ENCODE measurements around a stretch of chr11.

- CAGE, long polyA plus RNA, result no peak
- RRBS, result no CpG with 5 or more reads among the region's 2 CpGs
These were observed 2274.2 kb upstream of the RAG2 start for GRCh38 chr11:38872296-38872611.

DNA sequence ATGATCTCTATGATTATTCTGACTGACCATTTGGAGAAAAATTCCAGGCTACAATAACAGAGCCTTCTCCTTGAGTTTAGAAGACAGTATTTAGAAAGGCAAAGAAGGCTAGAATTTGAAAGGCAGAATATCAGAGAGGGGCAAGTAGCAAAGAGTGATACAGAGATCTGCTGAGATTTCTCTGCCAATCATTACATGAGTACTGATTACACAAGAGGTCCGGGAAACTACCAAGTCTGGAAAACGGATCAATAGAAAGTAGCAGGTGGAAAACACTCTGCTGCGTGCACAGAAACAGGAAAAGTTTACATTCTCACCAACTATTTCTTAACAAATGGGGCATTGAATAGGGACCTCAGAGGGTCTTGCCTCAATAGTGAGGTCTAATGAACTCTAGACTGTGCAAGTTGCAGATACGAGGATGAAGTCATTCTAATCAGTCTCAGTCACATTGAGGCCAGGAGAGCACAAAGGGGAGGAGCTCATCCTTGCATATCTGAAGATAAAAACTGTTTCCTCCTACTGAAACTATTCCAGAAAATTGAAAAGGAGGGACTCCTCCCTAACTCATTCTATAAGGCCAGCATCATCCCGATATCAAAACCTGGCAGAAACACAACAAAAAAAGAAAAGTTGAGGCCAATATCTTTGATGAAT lies 1099.2 kb downstream of the LRRC4C start:
- CAGE, long polyA plus RNA, result no peak
- RRBS, result no CpG with 5 or more reads among the region's 5 CpGs

DNA sequence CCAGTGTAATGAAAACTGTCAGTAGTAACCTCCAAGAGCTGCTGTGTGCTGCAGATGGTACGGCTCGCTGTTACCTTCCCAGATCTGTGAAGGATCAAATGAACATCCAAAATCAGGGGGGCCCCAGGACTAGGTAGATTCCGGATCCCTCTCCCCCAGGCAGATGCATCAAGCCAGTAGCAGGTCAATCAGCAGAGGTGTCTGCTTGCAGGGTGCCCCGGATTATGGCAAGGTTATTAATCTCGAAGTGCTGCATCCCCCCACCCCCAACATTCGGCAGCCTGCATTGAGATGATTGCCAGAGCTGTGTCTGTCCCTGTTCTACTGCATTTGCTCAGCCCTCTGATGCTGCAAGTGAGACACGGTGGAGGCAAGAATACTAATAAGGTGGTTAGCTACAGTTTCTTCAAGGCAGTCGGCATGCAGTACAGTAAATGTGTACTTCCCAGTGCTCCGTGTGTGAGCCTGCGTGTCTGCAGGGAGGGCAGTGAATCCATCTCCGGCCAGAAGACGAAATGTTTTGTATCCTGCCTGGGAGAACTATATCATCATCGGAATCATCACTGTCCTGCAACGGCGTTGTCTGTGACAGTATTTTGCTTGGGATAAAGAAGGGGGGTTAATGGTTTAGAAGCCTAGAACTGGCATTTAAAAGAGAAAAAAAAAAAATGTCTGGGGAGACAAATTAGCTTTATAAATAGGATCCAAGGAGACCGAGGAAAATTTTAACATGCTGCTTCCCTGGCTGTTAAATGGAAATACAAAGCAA lies 619 bp upstream of the LRRC4C start:
- CAGE, long polyA plus RNA, result no peak
- RRBS, result 4% methylated on average over 2 of the region's 16 CpGs

- CAGE, long polyA plus RNA, result no peak
- RRBS, result no CpG with 5 or more reads among the region's 6 CpGs
These were observed 612 bp downstream of the HSD17B12 start for GRCh38 chr11:43681231-43681468.

- CAGE, long polyA plus RNA, result no peak
- RRBS, result no CpG with 5 or more reads among the region's 5 CpGs
These were observed 67.0 kb downstream of the HSD17B12 start for GRCh38 chr11:43747486-43747930.

- CAGE, long polyA plus RNA, result no peak
- RRBS, result no CpG with 5 or more reads among the region's 1 CpG
These were observed 72.6 kb upstream of the ALKBH3 start for GRCh38 chr11:43808088-43808373.

DNA sequence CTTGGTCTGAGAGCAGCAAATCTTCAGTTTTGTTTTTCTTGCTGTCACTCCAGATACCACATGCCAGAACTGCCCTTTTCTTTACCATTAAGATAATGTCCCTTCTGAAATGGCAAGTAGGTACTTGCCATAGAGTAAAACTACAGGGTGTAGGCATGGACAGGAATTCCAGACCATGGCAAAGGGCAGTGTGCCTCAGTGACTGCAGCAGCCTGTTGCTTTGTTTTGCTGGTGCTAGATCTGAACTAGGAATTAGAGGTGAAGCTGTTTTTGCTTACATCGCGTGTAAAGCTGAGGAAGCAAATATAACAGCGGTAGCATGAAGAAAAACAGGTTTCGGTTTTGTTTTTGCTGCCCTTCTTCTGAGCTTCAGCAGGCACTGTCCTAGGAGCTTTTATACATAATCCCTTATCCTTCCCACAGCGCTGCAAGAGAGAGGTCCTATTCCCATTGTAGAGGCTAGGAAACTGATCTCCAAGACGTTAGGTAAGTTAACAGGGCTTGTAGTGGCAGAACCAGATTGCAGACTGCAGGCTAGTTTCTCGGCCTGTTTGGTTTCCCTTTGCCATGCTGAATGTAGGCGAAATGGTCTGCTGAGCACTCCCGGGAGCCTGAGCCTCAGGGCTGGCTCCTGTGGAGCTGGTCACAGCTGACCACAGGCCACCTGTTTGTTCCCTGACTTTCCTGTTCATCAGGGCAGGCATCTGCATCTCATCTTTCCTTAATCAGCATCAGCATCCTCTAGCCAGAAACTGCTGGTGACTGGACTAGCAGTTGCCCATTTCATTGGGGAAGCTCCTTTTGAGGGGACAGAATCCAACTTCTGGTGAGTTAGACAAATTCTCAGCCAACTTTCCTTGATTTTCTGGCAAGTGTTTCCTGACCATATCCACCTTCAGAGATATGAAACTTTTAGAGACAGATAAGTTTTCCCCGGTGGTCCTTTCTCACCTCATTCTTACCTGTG lies 20.4 kb upstream of the C11orf96 start:
- CAGE, long polyA plus RNA, result no peak
- RRBS, result no CpG with 5 or more reads among the region's 10 CpGs

GRCh38 chr11:43925879-43926768 lies 16.3 kb upstream of the C11orf96 start:
- CAGE, long polyA plus RNA, result no peak
- RRBS, result no CpG with 5 or more reads among the region's 15 CpGs

DNA sequence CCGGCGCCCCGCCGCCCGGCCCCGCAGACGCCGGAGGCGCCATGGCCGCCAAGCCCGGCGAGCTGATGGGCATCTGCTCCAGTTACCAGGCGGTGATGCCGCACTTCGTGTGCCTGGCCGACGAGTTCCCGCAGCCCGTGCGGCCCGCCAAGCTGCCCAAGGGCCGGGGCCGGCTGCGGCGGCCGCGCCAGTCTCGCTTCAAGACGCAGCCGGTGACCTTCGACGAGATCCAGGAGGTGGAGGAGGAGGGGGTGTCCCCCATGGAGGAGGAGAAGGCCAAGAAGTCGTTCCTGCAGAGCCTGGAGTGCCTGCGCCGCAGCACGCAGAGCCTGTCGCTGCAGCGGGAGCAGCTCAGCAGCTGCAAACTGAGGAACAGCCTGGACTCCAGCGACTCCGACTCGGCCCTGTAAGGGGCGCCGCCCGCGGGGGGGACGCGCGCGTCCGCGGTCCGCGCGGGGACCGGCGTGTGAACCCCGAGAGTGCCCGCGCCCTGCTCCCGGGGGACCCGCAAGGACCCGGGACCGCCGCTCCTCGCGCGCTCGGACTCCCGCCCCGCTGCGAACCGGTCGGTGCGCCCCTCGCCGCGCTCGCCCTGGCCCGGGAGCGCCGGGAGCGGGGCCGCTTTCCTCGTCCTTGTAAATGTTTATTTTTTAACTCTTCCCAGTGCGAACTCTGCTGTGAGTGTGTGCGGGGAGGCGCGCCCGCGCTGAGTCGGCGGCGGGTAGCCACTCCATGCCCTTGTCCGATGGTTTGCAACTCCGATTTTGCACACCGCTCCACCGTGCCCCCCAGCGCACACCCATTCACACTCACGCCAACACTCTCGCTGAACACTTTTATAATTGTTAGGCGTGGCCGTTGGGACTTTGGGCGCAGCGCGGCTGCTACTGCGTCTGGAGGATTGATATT lies 681 bp downstream of the C11orf96 start:
- CAGE, long polyA plus RNA, result no peak
- RRBS, result 3% methylated on average over 36 of the region's 106 CpGs

DNA sequence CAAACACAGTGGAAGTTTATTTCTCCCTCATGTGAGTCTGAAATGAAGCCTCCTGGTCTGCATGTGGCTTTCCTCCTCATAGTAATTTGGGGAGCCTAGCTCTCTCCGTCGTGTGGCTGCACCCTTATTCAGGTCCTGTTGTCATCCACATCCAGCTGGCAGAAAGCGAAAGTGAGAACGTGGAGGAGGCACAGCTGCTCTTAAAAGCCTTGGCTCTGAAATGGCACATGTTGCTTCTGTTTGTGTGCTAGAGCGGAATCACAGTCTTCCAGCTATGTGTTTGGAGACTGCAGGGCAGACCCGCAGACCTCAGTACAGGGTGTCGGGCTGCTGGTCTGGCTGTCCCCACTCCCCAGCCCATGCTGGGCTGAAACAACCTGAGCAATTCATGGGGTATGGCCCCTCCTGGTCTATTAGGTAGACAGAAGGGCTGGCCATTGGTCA lies 50.4 kb downstream of the C11orf96 start:
- CAGE, long polyA plus RNA, result no peak
- RRBS, result no CpG with 5 or more reads among the region's 7 CpGs

DNA sequence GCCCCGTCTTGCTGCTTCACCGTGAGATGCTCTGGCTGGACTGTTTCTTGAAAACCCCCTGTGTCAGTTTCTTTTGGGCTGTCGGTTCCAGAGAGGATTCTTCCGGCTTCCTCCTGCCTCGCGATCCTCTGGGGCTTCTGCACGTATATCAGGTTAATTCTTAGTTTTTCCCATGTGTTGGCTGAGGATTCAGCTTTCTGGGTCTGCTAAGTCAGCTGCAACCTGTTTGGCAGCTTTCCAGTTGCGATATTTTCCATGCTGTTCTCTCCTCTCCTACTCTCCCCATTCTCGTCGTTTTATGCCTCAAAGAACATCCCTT lies 50.6 kb upstream of the ACCSL start:
- CAGE, long polyA plus RNA, result no peak
- RRBS, result no CpG with 5 or more reads among the region's 10 CpGs

- CAGE, long polyA plus RNA, result no peak
- RRBS, result no CpG with 5 or more reads among the region's 13 CpGs
These were observed 41.0 kb upstream of the ACCSL start for GRCh38 chr11:44006629-44007262.

GRCh38 chr11:44015957-44016626 lies 31.7 kb upstream of the ACCSL start:
- CAGE, long polyA plus RNA, result no peak
- RRBS, result 31% methylated on average over 2 of the region's 5 CpGs

GRCh38 chr11:44067327-44067791 lies 1.3 kb downstream of the ACCS start:
- CAGE, long polyA plus RNA, result no peak
- RRBS, result no CpG with 5 or more reads among the region's 6 CpGs

DNA sequence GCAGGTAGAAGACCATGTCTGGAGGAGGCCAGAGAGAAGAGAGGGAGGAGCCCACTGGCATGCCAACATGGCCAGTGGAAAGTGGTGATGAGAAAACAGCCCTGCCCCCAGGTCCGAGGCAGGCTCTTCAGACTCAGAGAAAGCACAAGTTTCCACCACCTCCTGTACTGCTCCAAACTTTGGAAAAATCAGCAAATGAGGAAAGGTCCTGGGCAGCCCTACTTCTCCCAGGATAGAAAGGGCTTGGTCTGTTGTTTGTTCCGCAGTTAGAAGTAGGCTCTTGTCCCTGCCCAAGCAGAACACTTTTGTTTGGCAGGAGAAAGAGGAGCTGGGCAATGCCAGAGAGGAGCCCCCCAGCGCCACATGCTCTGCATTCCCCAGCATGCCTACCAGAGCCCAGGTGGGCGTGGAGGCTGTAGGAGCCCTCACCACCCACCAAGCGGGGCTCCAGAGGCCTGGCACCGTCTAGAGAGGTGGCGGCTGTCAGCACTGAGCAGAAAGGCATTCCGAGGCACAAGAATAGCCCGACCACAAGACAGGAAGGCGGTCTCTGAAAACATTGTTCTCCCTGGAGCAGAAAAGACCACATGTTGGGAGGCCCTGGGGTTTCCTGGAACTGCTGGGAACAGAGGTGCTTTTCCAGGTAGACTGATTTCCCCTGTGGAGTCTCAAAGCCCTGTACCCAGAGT lies 90.3 kb upstream of the CD82 start:
- CAGE, long polyA plus RNA, result no peak
- RRBS, result no CpG with 5 or more reads among the region's 10 CpGs

DNA sequence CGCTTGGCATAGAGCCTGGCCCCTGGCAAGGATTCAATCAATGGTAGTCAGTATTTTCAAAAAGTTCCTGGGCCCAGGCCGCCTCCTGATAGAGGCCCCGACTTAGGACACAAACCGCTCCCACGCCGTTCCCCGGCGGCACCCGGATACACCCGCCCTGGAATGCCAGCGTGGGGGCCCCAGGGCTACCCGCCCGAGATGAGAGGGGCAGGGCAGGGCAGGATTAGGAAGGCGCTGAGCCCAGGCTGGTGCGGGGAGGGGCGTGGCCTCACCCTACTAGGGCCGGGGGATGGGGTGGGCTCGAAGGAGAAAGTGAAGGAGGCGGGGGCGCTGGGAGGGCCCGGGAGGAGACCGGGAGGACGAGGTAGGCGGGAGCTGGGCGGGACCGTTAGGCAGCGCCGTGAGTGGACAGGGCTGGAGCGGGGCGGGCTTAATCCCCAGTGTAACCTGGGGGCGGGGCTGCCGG lies 475 bp upstream of the CD82 start:
- CAGE, long polyA plus RNA, result no peak
- RRBS, result under 1% methylated on average over 12 of the region's 32 CpGs

DNA sequence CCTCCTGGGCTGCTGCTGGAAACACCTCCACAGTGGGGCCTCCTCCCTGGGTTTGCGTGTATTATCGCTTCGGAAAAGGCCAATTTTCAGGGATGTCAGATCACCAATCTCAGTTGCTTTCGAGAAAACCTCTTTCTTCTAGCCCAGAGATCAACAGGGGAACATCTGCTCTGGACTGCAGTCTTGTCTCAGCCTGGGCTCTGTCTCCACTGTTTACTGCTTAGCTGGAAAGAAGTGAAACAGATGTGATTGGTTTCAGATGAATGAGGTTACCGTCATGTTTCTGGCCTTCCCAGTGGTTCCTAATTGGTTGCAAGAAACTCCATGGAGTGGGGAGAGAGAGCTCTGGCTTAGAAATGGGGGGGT lies 17.4 kb downstream of the TSPAN18 start:
- CAGE, long polyA plus RNA, result no peak
- RRBS, result no CpG with 5 or more reads among the region's 5 CpGs

GRCh38 chr11:44946990-44947776 lies 3.5 kb downstream of the TP53I11 start:
- CAGE, long polyA plus RNA, result no peak
- RRBS, result no CpG with 5 or more reads among the region's 14 CpGs

GRCh38 chr11:44978440-44979554 lies 28.1 kb upstream of the TP53I11 start:
- CAGE, long polyA plus RNA, result no peak
- RRBS, result no CpG with 5 or more reads among the region's 8 CpGs

DNA sequence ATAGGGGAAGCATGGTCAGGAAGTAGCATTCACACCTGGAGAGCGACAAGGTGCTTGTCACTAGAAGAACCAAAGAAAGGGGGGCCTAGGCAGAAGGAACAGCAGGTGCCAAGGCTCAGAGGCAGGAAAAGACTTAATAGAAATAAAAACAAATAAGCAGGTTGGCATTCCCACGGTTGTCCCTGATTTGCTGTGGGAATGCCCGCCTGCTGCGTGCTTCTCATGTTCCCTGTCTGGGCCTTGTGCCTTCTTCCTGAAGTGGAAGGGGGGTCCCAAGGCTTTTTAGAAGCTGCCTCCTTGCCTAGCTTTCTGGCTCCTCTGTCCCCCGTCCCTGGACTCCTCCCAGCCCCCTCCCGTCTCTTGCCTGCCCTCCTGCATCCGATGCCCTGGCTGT lies 54.7 kb upstream of the PRDM11 start:
- CAGE, long polyA plus RNA, result no peak
- RRBS, result no CpG with 5 or more reads among the region's 7 CpGs